ENCODE data around the genes ARL2BP and CX3CL1.

DNA sequence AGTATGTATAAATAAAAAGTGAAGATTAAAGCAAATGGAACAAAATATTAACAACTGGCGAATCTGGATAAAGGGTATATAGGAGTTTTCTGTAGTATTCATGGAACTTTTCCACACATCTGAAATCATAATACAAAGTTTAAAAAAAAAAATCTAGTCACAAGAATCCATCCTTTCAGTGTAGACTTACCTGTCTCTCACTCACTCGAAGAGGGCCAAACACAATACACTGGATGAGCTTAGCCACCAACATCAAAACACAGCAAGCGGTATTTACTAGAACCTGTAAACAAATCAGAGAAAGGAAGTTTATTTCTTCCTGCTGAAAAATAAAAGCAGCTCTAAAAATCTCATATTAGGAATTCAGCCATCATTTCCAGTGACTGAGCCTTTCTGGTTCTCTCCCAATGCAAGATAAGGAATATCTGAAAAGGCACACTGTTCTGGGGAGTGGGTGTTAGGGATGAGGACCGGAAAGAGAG is 11.2 kb downstream of the AMFR start:
- PRO-cap, result no peak

DNA sequence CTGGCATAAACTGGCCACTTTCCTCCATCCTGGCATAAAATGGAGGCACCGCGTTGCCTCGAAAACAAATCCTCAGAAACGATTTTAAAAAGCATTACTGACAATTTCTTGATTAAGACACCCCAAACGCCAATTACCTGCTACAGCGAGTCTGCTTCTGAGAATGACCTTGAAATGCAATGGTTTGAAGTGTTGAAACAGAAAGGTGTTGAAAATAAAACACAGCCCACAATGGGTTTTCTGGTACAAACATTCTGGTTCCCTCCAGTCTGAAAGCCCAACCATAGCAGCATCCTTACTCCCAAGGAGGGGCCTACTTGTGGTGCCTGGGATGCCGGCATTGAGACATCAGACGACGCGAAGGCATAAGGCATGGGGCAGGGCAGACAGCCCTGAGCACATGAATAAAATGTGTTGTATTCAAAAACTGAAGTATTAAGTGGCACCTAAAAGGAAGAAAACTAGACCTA is 941 bp downstream of the NUDT21 start:
- PRO-cap, result unidirectional peak, plus-strand start at position 351 of the sequence

GRCh38 chr16:56625059-56625436 is 533 bp upstream of the MT1E start:
- PRO-cap, result no peak

- PRO-cap, result no peak
These were observed 887 bp downstream of the MT1X start for GRCh38 chr16:56683064-56683649.

- PRO-cap, result no peak
These were observed 14.9 kb upstream of the HERPUD1 start for GRCh38 chr16:56916886-56917541.

DNA sequence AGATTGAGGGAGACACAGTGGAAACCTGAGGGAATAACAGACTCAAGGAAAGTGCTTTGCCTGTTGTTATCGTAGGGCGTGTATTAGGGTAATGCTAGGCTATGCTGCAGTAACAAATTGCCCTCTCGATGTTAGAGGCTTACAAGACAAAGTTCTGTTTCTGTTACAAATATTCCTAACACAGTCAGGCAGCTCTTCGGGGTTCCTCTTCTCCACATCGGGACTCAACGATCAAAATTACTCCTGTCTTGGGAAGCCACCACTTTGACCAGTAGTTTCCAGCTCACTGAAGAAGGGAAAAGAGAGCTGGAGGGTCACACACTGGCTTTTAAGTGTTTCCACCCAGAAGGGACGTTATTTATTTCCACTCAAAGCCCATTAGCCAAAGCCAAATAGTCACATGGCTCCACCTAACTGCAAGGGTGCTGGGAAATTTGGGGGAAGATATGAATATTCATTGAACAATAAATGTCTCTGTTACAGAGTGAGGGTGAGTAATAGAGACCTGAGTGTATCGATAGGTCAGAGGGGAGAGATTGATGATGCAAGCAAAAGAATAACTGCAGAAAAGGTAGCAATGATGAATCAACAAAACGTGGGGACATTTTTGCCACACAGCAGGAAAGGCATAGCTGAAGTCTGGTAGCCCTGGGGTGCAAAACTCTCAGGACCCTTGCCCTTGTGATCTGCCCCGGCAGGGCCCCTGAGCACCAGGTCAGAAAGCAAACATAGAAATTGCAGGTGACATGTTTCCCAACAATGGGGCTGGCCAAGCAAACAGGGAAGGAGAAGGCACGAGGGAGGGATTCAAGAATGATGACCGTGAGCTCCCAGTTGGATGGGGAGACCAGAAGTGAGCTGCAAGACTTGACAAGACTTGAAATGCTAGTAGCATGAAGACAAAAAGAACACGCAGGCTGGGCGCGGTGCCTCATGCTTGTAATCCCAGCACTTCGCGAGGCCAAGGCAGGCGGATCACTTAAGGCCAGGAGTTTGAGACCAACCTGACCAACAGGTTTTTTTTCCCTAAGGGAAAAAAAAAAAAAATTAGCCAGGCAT is 12.9 kb upstream of the HERPUD1 start:
- PRO-cap, result no peak

GRCh38 chr16:56932269-56933474 is 730 bp downstream of the HERPUD1 start:
- PRO-cap, result bidirectional peak, plus-strand start at chr16:56932690, minus-strand start at chr16:56932595; bidirectional peak, plus-strand start at chr16:56933206, minus-strand start at chr16:56933049

GRCh38 chr16:56946390-56947620 is 14.9 kb downstream of the HERPUD1 start:
- PRO-cap, result no peak

- PRO-cap, result no peak
These were observed 1.1 kb upstream of the NLRC5 start for GRCh38 chr16:56988187-56988700.

DNA sequence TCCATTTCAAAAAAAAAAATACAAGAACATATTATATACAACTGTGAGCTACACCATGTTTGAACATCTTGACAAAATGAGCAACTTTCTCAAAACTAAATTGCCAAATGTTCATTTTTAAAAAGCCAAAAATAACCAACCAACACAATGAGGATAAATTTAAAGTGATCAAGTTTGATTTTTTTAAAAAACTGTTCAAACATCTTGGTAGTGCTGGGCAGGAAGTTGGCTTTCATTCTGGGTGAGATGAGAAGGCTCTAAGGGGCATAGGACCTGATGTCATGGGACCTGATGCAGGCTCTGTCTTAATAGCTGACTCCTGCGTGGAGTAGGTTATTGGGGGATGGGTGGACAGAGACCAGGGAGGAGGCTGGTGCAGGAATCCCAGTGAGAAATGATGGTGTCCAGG is 20.2 kb downstream of the NLRC5 start:
- PRO-cap, result no peak

DNA sequence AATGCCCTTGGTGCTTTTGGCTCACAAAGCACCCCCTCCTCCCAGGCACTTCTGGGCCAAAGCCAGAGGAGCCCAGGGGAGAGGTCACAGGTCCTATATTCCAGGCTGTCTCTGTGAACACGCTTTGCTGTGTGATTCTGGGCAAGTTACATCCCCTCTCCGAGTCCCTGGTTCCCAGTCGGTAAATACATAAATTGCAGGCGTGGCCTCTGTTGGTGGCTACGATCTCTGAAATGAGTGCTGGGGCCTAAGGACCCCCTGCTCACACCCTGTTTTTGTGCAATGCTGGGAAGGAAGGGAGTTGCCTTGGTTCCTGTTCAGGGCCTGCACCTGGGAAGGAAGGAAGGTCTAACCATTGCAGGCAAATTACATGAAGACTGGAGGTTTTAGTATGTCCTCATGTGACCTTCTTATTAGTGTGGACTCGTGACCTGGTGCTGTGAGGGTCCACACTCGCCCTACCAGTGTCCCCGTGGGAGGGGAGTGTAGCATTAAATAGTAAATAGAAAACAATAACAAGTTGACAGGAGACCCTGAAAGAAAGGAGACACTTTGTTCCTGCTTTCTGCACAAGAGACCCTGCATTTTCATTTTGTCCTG is 49.7 kb upstream of the CPNE2 start:
- PRO-cap, result no peak

GRCh38 chr16:57062161-57062810 is 30.1 kb upstream of the CPNE2 start:
- PRO-cap, result no peak

DNA sequence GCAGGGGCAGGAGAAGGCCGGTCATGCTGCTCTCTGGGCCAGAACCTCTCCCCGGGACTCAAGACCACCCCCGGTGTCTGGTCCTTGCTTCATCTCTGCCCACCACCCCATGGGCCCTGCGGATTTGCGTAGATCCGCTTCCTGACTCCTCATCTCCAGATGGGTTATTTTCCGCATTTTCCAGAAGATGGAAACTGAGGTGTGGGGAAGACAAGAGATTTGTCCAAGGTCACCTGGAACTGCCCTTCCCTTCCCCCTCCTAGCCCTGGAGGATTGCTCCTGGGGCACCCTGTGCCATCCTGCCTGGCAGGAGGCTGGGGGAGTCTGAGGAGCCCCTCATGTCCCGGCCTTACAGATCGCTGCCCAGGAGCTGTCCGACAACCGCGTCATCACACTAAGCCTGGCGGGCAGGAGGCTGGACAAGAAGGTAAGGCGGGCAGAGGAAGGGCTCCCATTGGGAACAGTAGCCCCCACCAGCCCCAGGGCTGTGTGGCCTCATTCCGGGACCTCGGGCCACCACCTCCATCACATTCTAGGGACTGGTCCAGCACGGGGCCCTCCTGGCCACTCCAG is 24.8 kb downstream of the CPNE2 start:
- PRO-cap, result no peak

GRCh38 chr16:57125457-57126074 is 33.2 kb downstream of the CPNE2 start:
- PRO-cap, result no peak

GRCh38 chr16:57244745-57246143 is at the start of gene ARL2BP:
ARL2BP (plus strand) TSS chr16:57245259.
- PRO-cap, result bidirectional peak, plus-strand start at chr16:57245166, minus-strand start at chr16:57244995; unidirectional peak, plus-strand start at chr16:57245421

GRCh38 chr16:57372075-57373218 is at the start of gene CX3CL1:
CX3CL1 (plus strand) TSS chr16:57372490.
- PRO-cap, result bidirectional peak, plus-strand start at chr16:57372490, minus-strand start at chr16:57372369; unidirectional peak, minus-strand start at chr16:57372871

GRCh38 chr16:57392621-57393238 is 11.8 kb upstream of the CCL17 start:
- PRO-cap, result unidirectional peak, plus-strand start at chr16:57392889

DNA sequence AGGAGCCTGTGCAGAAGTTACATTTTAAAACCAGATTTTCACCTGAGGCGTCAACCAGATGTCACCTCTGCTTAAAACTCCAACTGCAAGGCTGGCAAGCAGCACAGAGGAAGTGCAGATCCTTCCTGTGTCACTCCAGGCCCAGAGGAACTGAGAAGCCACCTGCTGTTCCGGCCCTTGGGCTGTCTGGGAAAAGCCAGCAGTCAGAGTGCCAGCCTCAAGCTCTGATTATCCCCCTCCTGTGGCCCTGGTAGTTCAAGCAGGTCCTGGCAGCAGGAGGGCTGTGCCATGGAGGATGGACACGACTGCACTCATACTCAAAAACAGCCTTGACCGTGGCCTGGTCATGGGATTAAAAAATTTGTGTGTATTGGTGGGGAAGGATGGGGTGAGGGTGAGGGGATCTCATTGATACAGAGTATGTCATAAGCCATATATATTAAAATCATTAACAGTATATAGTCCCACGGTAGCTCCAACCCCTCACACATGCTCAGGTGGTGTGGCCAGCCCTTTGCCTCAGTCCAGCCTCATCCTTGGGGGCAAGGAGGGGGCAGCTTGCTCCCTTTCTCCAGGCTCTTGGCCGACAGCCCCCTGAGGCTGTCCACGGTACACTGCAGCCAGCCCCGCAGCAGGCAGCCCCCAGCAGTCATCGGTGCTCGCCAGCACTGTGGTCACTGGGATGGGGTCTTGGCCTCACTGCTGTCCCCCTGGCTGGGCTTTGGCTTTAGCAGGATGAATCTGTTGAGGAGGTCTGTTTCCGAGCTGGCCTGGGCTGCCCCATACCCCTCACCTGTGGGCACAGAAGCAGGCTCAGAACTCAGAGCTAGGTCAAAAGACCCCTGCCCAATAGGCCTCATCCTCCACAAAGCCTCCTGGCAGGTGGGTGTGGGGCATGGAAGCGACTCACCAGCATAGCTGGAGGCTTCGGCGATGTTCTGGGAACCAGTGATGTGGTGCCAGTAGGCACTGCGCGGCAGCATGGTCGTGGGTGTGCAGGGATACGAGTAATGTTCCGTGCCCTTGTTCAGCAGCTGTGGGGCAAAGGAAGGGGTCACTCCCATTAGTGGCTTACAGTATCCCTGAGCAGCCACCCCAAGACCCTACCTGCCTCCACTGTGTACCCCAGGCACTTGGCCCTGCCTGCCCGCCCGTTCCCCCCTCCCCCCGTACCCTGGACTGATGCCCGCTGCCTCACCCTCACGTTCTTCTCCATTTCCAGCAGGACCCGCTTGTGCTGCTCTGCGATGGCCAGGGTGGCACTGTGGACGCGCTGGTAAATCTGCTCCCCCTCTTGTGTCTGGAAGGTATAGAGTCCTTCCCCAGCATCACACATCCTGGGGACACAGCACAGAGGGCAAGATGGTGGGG is 10.7 kb downstream of the POLR2C start:
- PRO-cap, result no peak

GRCh38 chr16:57528718-57529776 is 7.3 kb downstream of the CCDC102A start:
- PRO-cap, result no peak

GRCh38 chr16:57646017-57646653 is 17.7 kb downstream of the ADGRG1 start:
- PRO-cap, result no peak